ENCODE data around the genes SSNA1, TOR4A and ENTPD8.

DNA sequence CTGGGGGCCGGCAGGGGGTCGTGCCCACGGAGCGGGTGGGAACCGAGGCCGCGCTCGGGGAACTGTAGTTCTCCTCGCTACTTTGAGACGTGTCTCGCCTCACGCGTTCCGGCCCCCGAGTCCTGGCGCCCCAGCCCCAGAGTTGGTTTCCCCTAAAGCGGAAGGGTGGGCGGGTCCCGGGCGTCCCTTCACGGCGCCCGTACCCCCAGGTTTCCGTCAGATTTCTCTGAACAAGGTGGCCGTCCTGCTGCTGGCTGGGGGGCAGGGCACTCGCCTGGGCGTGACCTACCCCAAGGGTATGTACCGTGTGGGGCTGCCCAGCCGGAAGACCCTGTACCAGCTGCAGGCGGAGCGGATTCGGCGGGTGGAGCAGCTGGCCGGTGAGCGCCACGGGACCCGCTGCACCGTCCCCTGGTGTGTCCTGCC, 537 bp downstream of the UAP1L1 start:
- PRO-cap, 4 experiments = peak in 4 of 4 experiments; most common minus-strand start position 124 of the sequence (in 3)
- RAMPAGE, long total RNA, 2 experiments = no peak in any of the 2 experiments

GRCh38 chr9:137162891-137163684, 6.8 kb downstream of the LRRC26 start:
- PRO-cap, 4 experiments = no peak in any of the 4 experiments
- RAMPAGE, long total RNA, 2 experiments = no peak in any of the 2 experiments

- PRO-cap, 4 experiments = no peak in any of the 4 experiments
- RAMPAGE, long total RNA, 2 experiments = no peak in any of the 2 experiments
Measured at GRCh38 chr9:137170222-137170569, 345 bp upstream of the LRRC26 start.

DNA sequence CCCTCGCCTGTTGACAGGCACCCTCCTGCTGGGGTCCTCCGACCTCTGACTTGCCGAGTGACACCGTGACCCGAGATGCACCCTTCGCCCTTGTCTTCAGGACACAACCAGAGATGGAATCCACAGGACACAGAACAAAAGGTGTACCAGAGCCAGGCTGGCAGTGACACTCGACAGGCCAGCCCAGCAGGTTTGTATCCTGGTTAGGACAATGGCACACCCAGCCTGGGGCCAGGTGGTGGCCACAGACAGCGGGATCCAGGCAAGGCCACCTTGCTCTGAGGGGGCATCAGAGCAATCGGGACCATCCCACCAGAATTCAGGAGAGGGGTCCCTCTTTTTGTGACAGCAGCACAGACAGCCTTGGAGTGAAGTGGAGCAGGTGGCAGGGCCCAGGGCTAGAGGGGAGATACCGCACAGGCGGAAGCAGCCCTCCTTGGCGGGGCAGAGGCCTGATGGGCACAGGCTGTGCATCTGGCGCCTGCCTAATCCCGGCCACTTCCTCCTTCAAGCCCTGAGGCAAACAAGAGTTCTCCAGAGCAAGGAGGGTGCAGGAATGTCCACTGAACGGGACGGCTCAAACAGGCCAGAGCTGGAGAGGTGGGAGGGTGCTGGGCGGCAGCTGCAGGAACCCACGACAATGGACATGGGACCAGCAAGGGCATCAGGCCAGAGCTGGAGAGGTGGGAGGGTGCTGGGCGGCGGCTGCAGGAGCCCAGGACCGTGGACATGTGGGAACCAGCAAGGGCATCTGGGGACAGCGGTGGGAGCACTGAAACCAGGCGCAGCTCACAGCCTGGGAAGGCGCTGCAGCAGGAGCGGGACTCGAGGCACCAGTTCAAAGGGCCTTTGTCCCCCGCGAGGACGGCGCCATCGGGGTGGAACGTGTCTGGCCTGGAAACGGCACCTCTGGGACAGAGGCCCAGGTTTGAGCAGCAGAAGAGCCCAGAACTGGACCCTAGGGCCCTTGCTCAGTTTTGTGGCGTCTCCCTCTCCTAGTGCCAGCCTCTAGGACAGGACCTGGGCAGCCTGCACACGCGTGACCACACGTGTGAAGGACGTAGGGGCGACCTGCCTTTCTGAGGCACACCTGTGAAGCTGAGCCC, 1.6 kb upstream of the TMEM210 start:
- PRO-cap, 4 experiments = no peak in any of the 4 experiments
- RAMPAGE, long total RNA, 2 experiments = no peak in any of the 2 experiments

GRCh38 chr9:137187462-137188126, 766 bp downstream of the ANAPC2 start:
- PRO-cap, 4 experiments = no peak in any of the 4 experiments
- RAMPAGE, long total RNA, 2 experiments = no peak in any of the 2 experiments

- PRO-cap, 4 experiments = peak in 4 of 4 experiments; most common plus-strand start chr9:137188676 (in 4); most common minus-strand start chr9:137188941 (in 3)
- RAMPAGE, long total RNA, 2 experiments = start-site peak on the plus strand in 2 of 2 experiments, at chr9:137188662-137189148 at its widest, 77 to 246 reads per replicate
Measured at GRCh38 chr9:137188384-137189450, at the start of gene SSNA1. SSNA1 (plus strand) TSS chr9:137188676.

GRCh38 chr9:137194320-137194772, 5.9 kb downstream of the SSNA1 start:
- PRO-cap, 4 experiments = peak in 4 of 4 experiments; most common plus-strand start chr9:137194644 (in 4); most common minus-strand start chr9:137194524 (in 1)
- RAMPAGE, long total RNA, 2 experiments = no peak in any of the 2 experiments

GRCh38 chr9:137276848-137277992, at the start of gene TOR4A:
TOR4A (plus strand) TSS chr9:137277726.
- PRO-cap, 4 experiments = peak in 4 of 4 experiments; most common plus-strand start chr9:137277726 (in 4); most common minus-strand start chr9:137277606 (in 2)
- RAMPAGE, long total RNA, 2 experiments = no peak in any of the 2 experiments

DNA sequence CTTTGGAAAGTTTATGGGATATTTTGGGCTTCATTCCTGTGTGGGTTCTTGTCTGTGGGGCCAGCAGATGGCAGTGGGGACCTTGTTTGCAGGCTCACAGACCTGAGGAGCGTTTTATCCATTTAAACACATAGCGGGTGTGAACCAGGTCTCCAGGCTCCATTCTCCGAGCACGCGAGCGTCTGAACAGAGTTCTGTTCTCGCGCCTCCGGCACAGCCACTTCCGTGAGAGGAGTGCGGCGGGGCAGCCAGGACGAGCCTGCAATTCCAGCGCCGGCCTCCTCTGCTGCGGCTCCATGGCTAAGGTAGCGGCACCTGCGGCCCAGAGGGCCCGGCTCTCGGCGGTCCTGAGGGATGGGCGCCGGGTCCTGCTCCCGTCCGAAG, 7.4 kb downstream of the NRARP start:
- PRO-cap, 4 experiments = no peak in any of the 4 experiments
- RAMPAGE, long total RNA, 2 experiments = no peak in any of the 2 experiments

DNA sequence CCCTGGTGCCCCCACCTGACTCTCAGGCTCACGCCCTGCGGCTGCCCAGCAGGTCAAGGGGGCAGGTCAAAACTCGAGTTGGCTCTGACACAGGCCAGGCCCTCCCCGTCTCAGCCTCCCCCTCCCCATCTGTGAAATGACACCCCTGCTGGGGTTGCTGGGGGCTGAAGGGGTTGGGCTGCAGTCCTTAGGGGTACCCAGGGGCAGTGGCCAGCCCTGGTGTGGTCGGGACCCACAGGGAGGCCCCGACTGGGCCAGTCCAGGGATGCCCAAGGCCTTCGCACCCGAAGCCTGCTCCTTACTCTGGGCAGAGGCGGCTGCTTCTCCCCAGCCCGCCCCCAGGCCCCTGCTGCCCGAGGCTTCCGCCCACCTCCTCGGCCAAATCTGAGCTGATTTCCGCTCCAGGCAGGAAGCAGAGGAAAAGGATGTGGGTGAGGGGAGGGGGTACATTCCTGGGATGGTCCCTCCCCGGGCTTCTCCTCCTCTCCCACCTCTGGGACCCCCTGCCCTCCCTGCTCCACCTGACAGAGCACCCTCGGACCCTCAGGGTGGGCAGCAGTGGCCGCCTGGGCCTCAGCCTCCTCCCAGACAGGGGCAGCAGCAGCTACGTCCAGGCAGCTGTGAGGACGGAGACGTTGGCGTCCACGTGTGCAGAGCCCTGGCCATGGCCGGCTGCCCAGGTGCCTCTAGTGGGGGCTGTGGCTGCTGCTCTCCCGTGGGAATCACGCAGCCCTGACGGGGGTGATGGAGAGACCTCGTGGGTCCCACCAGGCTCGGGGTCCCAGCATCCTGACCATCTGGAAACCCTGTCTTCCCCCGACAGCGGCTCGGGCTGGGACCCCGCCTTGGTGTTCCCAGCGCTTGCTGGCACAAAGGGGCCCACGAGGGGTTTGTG, 4.1 kb upstream of the NRARP start:
- PRO-cap, 4 experiments = peak in 1 of 4 experiments; most common minus-strand start position 355 of the sequence (in 1)
- RAMPAGE, long total RNA, 2 experiments = no peak in any of the 2 experiments

- PRO-cap, 4 experiments = no peak in any of the 4 experiments
- RAMPAGE, long total RNA, 2 experiments = no peak in any of the 2 experiments
Measured at GRCh38 chr9:137315495-137316048, 13.5 kb upstream of the NRARP start.

- PRO-cap, 4 experiments = peak in 4 of 4 experiments; most common plus-strand start chr9:137441753 (in 4); most common minus-strand start chr9:137441357 (in 4)
- RAMPAGE, long total RNA, 2 experiments = no peak in any of the 2 experiments
Measured at GRCh38 chr9:137441179-137442148, at the start of gene ENTPD8. ENTPD8 (minus strand) TSS chr9:137441357.

DNA sequence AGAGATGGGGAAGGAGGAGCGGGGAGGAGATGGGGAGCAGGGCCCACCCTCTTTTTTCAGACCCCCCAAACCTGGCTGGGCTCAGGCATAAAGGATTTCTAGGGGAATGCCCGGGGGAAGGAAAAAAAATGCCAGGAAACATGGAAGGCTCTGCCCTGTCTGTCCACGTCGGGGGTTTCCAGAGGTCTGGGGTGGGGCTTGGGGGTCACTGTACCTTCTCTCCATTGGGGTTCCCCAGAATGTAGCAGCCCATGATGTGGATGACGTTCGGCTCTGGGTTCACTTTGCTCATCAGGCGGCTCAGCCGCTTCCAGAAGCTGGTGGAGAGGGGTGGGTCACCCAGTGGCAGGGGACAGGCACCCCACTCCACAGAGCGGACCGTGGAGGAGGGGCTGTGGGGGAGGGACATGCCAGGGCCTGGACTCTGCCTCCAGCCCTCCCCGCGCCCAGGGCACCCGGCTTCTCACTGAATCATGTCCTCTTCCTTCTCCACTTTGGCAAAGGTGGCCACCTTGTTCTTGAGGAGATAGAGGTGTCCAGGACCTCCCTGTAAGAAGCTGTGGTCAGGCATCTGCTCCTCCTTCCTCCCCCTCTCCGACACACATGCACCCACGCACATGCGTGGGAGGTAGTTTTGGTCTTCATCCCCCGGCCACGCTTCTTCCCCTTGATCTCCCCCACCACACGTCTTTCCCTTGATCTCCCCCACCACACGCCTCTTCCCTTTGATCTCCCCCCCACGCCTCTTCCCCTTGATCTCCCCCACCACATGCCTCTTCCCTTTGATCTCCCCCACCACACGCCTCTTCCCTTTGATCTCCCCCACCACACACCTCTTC, 8.8 kb upstream of the ENTPD8 start:
- PRO-cap, 4 experiments = no peak in any of the 4 experiments
- RAMPAGE, long total RNA, 2 experiments = no peak in any of the 2 experiments

DNA sequence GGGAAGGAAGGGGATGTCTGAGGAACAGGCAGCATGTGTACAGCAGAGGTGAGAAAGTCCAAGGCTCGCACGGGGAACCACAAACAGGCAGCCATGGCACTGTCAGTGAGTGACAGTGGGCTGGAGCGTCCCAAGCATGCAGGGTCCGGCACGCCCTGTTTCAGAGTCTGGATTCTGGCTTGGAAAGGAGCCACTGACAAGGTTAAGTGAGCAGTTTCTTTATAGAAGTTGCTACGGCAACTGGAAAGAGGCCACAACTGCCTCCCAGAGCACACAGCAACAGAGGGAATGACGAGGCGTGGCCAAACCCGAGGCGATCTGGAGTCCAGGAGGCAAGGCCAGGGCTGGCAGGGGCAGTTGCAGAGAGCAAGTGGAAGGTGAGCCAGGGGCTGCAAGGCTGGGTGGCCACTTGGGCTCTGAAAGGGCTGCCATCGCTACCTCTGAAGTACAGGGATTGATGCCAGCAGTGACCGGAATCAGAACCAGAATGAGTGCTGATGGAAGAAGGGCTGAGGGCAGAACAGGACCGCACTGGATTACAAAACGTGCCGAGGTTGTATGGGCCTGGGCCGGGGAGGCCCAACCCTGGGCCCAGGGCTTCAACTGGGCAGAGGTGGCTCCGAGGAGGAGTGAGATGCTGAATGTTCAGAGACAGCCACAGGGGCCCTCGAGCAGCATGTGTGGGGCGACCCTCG, 4.5 kb downstream of the MRPL41 start:
- PRO-cap, 4 experiments = no peak in any of the 4 experiments
- RAMPAGE, long total RNA, 2 experiments = no peak in any of the 2 experiments

DNA sequence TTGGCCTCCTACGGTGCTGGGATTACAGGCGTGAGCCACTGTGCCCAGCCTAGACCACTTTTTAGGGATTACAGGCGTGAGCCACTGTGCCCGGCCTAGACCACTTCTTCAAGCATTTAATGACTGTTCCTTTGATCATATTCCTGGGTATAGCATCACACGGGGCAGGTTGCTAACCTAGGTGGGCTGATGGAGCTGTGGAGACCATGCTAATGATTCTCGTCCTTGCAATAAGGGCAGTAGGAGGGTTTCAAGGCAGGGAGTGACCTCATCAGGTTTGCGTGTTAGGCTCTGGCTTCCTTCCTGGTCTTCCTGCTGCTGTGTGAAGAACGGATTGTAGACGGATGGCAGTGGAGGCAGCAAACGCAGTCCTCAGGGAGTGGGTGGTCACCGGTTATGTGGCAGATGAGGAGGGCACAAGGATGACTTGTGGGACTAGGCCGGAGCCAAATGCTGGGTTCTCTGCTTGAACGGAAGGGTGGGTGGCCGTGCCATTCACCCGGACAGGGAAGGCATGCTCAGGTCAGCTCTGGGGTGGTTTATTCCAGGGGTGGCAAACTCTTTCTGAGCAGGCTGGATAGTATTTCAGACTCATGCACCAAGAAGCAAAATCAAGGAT, 14.0 kb downstream of the EHMT1 start:
- PRO-cap, 4 experiments = no peak in any of the 4 experiments
- RAMPAGE, long total RNA, 2 experiments = no peak in any of the 2 experiments

DNA sequence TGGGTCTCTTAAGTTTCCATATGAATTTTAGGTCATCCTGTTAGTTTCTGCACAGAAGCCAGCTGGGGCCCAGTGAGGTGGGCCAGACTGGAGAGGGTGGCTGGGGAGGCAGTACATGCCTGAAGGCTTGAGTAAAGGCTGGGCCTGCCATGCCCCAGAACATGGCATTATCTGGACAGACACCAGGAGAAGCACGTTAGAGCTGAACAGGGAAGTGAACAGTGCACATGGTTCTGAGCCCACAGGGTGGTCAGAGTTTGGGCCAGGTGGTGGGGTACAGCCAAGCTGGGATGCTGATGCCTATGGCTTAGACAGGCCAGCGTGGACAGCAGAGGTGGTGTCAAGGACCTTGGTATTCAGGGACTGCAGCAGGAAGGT, 35.8 kb downstream of the EHMT1 start:
- PRO-cap, 4 experiments = no peak in any of the 4 experiments
- RAMPAGE, long total RNA, 2 experiments = no peak in any of the 2 experiments

GRCh38 chr9:137723836-137724526, 105.2 kb downstream of the EHMT1 start:
- PRO-cap, 4 experiments = no peak in any of the 4 experiments
- RAMPAGE, long total RNA, 2 experiments = no peak in any of the 2 experiments

DNA sequence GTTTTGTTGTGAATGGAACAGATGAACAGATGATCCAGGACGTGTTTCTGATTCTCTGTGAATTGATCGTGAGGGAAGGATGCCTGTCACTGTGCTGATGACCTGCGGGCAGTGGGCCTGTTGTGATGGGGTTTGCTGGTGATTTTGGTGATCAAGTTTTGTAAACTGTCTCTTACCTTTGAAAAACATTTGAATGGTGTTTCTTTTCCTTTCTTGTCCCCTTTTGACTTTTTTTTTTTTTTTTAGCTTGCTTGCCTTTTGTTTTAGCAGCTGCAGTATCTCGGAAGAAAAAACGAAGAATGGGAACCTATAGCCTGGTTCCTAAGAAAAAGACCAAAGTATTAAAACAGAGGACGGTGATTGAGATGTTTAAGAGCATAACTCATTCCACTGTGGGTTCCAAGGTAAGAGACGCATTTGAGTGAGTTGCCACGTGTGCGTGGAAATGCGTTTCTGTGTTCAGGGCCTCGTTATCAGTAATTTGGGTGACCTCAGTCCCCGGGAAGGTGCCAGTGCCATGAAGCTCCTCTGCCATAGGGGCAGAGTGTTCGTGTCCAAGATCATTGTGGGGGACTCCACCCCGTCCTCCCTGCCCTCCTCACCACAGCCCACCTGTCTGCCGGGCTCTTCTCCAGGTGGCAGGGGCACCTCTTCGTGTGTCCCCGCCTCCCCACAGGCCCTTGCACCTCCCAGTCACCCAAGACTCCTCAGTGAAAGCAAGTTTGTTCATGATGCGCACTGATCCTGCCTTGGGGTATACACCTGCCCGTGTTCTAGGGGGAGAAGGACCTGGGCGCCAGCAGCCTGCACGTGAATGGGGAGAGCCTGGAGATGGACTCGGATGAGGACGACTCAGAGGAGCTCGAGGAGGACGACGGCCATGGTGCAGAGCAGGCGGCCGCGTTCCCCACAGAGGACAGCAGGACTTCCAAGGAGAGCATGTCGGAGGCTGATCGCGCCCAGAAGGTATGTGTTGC, 124.6 kb downstream of the EHMT1 start:
- PRO-cap, 4 experiments = no peak in any of the 4 experiments
- RAMPAGE, long total RNA, 2 experiments = no peak in any of the 2 experiments

- PRO-cap, 4 experiments = no peak in any of the 4 experiments
- RAMPAGE, long total RNA, 2 experiments = no peak in any of the 2 experiments
Measured at GRCh38 chr9:138022859-138023221, 145.3 kb downstream of the CACNA1B start.

DNA sequence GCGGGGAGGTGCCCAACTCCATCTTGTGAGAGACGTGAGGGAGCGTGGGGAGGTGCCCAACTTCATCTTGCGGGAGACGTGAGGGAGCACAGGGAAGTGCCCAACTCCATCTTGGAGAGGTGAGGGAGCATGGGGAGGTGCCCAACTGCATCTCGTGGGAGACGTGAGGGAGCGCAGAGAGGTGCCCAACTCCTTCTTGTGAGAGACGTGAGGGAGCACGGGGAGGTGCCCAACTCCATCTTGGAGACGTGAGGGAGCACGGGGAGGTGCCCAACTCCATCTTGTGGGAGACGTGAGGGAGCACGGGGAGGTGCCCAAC, 235.2 kb downstream of the CACNA1B start:
- PRO-cap, 4 experiments = peak in 2 of 4 experiments; most common plus-strand start position 202 of the sequence (in 2)
- RAMPAGE, long total RNA, 2 experiments = no peak in any of the 2 experiments